ENCODE measurements around the gene ZSCAN30.

GRCh38 chr18:35041961-35042372, 754 bp downstream of the MAPRE2 start:
- PRO-cap = no peak

- PRO-cap = no peak
These were observed 6.9 kb downstream of the MAPRE2 start for GRCh38 chr18:35048062-35048494.

- PRO-cap = bidirectional peak, plus-strand start at chr18:35290316, minus-strand start at chr18:35290201
These were observed at the start of gene ZSCAN30 for GRCh38 chr18:35290111-35290888. Gene ZSCAN30 (minus strand): TSS chr18:35290229.

- PRO-cap = unidirectional peak, minus-strand start at chr18:35345297
These were observed 1.1 kb upstream of the ZNF24 start for GRCh38 chr18:35344950-35346075.

DNA sequence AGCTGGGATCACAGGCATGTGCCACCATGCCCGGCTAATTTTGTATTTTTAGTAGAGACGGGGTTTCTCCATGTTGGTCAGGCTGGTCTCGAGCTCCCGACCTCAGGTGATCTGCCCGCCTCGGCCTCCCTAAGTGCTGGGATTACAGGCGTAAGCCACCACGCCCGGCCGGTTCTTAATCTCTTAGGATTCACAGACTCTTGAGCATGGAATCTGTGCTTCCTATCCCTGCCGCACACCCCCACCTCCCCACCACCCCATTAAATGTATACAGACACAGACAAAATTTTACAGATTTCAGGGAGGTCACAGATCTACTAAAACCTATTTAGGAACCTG, 732 bp upstream of the INO80C start:
- PRO-cap = no peak

DNA sequence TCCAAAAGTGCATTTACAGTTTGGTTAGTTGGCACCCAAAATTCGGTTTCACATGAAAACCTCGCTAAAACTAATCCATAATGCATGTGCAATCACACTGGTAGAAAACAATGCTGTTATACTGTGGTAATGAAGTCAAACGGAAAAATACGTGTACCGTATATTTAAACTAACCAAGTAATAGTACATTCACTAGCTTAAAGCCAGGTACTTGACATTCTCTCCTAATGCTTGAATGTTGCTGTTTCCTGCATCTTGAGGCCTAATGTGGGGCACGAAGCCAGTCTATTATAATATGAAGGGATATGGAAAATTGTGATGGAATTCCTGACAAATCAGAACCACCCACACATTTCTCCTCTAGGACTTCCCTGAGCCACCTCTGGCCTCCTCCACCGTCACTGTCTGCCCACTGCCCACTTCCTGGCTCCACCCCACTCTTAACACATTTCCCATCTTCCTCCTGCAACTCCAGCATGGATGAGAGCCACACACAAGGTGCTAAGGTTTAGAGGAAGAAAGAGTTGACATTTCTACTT, 18.9 kb upstream of the INO80C start:
- PRO-cap = no peak

- PRO-cap = no peak
These were observed 28.2 kb upstream of the INO80C start for GRCh38 chr18:35525751-35526580.

DNA sequence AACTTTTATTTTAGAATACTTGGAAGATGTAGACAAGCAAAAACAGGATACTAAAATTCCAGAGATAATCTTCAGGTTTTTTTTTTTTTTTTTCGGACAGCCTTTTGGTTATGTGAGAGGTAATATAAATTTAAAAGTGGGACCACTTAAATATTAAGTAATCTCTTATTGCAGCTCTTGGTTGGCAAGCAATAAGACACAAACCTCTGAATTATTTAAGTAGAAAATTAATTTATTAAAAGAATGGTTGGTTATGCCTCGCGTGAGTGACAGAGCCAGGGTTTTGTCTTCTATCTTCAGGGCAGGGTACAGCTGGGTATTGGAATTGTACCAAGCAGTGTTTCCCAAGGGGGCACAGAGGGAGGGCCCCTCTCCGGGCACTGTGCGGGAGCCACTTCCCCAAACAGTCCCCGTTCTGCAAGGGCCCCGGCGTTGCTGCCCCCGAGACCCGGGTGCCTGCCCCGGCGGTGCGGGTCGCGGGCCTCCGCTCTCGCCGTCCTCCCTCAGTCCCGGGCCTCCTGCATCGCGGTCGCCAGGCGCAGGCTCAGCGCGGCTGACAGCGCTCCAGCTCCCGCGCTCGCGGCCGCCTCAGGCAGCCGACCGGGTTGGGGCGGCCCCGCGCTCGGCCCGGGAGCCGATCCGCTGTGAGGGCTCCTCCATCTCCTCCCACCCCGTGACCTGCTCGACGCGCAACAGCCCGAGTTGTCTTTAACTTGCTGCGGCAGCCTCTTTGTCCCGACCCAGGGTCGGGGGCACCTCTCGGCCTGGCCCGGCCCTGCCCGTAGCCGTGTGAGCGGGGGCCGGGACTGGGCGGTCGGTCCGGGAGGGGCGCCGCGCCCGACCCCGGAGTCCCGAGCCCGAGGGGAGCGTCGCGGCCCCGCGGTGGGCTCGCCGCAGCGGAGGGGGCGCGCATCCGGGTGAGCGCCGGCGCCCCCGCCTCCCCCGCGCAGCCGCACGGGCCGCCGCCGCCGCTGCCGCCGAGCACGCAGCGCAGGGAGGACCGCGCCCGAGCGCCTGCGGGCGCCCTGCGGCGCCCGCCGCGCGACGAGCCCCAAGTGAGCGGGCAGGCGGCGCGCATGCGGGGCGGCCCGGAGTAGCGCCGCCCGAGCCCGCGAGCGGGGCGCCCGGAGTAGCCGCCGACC, 652 bp upstream of the GALNT1 start:
- PRO-cap = unidirectional peak, plus-strand start at position 406 of the sequence; bidirectional peak, plus-strand start at position 738 of the sequence, minus-strand start at position 590 of the sequence

- PRO-cap = no peak
These were observed 114.2 kb downstream of the GALNT1 start for GRCh38 chr18:35695434-35696365.

DNA sequence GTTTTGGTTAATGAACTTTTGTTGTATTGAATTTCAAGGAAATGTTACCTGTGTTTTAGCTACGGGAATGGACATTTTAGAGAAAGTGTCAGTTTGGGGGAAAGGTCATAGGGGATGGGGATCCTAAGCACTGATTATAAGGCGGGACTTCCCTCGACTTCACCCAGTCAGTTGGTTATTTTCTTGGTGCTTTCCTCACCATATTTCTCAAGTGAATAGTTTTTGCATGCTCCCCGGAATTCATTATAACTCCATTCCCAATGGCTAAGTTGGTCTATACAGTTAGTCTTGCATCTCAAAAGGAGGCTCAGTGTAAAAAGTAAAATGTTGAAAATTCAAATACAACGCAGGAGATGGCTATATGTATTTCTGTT, 763 bp downstream of the ELP2 start:
- PRO-cap = no peak

- PRO-cap = no peak
These were observed 1.1 kb downstream of the ELP2 start for GRCh38 chr18:36130849-36131182.

- PRO-cap = no peak
These were observed 14.3 kb downstream of the ELP2 start for GRCh38 chr18:36144012-36144358.

GRCh38 chr18:36149880-36150385, 20.2 kb downstream of the ELP2 start:
- PRO-cap = no peak

- PRO-cap = no peak
These were observed 26.4 kb upstream of the MOCOS start for GRCh38 chr18:36160822-36161340.

DNA sequence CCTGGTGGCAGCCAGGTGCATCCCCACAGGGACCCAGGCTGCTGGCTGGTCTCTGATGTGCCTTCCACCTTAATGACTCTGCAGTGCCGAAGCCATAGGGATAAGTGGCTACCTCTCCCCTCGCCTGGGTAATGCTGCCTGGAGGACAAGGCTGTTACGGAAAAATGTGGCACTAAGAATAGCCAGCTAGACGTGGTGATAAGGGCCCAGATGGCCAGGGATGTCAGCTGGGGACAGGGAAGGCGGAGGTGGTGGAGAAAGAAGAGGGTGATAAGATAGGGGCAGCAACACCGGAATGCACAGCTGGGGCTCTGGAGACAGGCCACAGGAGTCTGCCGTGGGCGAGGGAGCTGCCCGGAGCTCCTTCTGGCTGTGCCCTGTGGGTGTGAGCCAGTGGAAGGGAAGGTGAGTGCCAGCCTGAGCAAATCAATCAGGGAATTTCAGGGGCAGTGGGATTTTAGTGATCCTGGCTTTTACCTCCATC, 170.7 kb downstream of the FHOD3 start:
- PRO-cap = no peak

GRCh38 chr18:36829318-36829626, 345 bp downstream of the KIAA1328 start:
- PRO-cap = no peak

DNA sequence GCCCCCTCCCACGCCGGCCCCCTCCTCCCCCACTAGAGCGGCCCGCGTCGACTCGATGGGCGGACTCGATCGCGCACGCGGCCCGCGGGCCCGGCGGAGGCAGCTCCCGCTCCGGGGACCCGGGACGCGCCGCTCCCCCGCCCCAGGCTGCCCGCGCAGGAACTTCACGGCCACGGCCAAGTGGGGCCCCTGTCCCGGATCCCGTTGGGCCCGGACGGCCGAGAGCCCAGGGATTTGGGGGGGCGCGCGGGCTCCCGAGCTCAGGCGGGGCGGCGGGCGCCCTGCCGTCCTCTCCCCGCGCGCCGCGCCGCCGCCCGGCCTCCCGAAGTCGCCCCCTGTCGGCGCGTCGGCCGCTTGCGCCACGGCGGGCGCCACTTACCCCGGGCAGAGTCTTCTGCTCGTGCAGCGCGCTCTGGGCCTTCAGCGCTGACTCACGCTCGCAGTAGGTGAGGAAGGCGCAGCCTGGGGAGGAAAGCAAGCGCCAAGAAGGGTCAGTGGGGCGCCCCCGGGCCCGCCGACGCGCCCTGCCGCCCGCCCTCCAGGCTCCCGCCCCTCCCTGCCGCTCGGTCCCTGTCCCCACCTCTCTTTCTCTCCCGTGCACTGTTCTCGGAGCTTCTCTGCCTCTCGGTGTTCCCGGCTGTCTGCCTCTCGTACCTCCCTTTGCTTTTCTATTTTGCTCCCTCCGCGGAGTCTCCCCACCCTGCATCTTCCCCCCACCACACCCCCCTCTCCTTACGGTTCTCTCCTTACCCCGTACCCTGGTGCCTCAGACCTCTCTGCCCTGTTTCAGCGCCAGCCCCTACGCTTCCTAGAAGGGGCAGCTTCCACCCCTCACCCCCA, 80.2 kb downstream of the CELF4 start:
- PRO-cap = no peak

DNA sequence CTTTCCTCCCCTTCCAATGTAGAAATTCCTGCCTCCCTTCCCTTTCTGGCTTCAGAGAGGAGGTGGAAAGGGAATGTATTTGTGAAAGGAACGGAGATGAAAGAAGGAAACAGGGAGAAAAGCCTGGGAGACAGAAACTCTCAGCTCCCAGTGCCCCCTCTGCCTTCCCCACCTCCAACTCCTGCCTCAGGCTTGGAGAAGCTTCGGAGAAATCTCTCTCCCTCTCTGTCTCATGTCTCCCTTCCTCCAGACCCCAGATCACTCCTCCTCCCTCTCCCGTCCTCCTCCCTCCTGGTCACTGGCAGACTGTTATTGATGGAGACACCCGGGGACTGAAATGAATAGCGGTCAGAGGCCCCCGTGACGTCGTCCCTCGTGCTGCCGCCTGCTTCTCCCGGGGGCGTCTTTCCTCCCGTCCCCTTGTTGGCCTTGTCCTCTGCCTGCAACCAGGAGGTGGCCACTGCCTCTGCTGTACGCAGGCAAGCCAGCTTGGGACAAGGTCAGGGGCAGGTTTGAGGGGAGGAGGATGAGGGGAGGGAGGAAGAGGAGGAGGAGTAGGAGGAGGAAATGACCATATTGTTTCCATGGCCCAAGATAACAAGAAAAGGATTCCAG, 78.3 kb downstream of the CELF4 start:
- PRO-cap = no peak

GRCh38 chr18:39648158-39648515, 2082.5 kb upstream of the CELF4 start:
- PRO-cap = no peak

DNA sequence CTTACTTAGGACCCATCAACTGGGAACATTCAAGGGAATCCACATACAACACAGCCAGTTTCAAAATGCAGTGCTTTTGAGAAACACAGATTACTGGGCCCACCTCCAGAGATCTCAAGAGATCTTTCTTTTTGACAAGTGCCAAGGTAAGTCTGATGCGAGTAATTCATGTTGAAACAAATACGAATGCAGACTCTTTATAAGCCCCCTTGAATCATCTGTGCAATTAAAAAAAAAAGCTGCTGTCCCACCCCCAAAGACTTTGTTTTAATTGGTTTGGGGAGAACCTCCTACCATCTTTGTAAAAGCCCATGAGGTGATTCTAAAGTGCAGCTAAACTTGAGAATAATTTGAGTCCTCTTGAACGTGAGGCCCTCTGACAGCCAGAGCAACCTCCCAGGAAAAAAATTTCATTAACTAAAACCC, 1034.4 kb upstream of the PIK3C3 start:
- PRO-cap = no peak

All from trachea (tissue), 1 donor.